Fallopian tube (tissue), 1 donor: ENCODE measurements around the genes PSG1, CADM4 and CEACAM19.

- PRO-cap, result no peak
These were observed 17.8 kb downstream of the LIPE start for GRCh38 chr19:42409361-42409837.

- PRO-cap, result no peak
These were observed 7.9 kb downstream of the LIPE start for GRCh38 chr19:42419211-42419770.

GRCh38 chr19:42440737-42441664 is 1.7 kb downstream of the CXCL17 start:
- PRO-cap, result bidirectional peak, plus-strand start at chr19:42441445, minus-strand start at chr19:42441301

DNA sequence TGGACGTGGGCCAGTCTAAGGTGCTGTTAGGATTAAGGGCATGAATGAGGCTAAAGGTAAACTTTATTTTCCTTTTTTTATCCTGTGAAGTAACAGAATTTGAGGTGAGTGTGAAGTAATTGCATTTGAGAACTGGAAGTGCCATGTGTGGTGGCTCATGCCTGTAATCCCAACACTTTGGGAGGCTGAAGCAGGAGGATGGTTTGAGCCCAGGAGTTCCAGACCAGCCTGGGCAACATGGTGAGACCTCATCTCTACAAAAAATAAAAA is 7.9 kb upstream of the CXCL17 start:
- PRO-cap, result no peak

DNA sequence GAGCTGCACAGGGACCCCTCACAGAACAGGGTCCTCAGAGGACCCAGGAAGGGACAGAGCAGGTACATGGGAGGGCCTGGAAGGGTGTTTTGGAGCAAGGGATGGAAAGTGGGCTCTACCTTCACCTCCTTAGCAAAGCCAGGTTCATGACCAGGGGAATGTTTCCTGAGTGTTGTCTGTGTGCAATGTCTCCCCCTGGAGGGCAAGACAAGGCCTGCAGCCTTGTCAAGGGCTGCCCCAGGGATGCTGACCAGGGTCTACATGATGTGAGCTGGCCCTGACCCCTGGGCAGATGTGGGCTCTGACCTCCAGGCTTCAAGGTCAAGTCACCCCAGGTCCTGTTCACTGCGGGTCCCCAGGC is 946 bp upstream of the CEACAM1 start:
- PRO-cap, result no peak

- PRO-cap, result no peak
These were observed at the start of gene PSG1 for GRCh38 chr19:42879468-42879928. Gene PSG1 (minus strand): TSS chr19:42879713.

DNA sequence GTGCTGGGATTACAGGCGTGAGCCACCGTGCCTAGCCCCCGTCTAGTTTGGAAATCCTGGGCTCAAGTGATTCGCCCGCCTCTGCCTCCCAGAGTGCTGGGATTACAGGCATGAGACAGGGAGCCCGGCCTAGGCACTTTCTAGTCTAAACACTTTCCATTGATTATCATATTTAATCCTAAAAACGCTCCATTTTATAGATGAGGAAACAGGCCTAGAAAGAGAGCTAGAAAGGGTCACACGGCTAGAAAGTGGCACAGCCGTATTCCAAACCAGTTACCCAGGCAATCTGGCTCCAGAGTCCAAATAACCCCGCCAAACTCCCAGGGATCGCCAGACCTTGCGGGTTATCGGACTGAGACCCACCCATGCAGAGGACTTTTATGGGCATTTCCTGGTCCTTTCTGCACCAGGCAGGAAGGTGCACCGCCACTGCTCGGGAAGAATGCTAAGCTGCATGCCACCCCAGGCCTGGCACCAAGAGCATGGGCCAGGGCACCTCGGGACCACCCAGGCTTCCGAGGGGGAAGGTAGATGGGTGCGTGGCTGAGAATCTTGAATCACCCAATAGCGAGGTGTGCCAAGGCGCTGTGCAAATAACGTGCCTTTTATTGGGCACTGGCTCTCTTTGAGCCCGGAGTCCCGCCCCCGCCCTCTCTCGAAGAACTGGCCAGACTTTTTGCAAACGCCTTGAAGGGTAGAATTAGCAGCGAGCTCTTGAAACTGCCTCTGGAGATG is 527 bp upstream of the ZNF575 start:
- PRO-cap, result bidirectional peak, plus-strand start at position 432 of the sequence, minus-strand start at position 291 of the sequence; unidirectional peak, minus-strand start at position 569 of the sequence

DNA sequence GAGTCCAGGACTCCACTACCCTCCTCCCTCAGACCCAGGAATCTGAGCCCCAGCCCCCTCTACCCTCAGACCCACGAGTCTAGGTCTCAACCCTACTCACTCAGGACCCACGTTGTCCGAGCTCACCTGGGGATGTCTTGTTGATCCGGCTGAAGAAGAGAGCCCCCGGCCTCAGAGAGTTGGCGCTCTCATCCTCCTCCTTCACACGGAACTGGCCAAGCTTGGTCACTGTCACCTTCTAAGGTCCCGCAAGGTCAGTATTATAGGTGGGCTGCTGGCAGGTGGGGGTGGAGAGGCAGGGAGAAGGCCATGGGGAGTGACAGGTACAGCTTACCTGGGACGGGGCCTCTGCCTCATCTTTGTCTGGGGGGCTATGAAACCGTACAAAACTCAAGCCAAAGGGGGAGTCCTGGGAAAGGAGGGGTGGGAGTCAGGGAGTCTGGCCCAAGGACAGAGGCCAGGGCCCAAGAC is 20.3 kb downstream of the ZNF575 start:
- PRO-cap, result no peak

- PRO-cap, result no peak
These were observed 720 bp upstream of the ZNF428 start for GRCh38 chr19:43620160-43620537.

- PRO-cap, result bidirectional peak, plus-strand start at chr19:43639934, minus-strand start at chr19:43639821
These were observed at the start of gene CADM4 for GRCh38 chr19:43639321-43640546. Gene CADM4 (minus strand): TSS chr19:43639850.

GRCh38 chr19:43665077-43665884 is 4.7 kb downstream of the PLAUR start:
- PRO-cap, result no peak

- PRO-cap, result unidirectional peak, minus-strand start at chr19:43668322
These were observed 2.3 kb downstream of the PLAUR start for GRCh38 chr19:43667413-43668402.

DNA sequence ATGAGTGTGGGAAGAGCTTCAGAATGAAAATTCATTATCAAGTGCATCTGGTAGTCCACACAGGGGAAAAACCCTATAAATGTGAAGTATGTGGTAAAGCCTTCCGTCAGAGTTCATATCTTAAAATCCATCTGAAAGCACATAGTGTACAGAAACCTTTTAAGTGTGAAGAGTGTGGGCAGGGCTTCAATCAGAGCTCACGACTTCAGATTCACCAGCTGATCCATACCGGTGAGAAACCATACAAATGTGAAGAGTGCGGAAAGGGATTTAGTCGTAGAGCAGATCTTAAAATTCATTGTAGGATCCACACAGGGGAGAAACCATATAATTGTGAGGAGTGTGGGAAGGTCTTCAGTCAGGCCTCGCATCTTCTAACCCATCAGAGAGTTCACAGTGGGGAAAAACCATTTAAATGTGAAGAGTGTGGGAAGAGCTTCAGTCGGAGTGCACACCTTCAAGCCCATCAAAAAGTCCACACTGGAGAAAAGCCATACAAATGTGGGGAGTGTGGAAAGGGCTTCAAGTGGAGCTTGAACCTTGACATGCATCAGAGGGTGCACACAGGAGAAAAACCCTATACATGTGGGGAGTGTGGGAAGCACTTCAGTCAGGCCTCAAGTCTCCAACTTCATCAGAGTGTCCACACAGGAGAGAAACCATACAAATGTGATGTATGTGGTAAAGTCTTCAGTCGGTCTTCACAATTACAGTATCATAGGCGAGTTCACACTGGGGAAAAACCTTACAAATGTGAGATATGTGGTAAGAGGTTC is 7.5 kb upstream of the ZNF226 start:
- PRO-cap, result no peak

- PRO-cap, result no peak
These were observed 11.3 kb upstream of the IGSF23 start for GRCh38 chr19:44601996-44602563.

DNA sequence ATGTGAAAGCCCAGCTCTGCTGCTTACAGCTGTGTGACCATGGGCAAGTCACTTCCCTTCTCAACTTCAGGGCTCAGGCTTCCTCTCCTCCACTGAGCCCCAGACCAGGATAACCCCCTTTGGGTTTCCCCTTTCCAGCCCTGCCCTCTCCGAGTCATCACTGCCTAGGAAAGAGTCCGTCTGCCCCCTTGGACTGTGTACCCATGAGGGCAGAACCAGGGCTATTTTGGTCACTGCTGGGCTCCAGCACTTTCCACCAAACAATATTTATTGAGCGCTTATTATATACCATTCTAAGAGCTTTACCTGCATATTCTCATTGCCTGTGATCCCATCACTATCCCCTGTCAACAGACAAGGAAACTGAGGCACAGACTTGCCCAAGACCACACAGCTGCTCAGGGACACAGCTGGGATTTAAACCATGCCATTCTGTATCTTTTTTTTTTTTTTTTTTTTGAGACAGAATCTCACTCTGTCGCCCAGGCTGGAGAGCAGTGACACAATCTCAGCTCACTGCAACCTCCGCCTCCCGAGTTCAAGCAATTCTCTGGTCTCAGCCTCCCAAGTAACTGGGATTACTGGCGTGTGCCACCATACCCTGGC is 5.4 kb downstream of the PVR start:
- PRO-cap, result no peak

DNA sequence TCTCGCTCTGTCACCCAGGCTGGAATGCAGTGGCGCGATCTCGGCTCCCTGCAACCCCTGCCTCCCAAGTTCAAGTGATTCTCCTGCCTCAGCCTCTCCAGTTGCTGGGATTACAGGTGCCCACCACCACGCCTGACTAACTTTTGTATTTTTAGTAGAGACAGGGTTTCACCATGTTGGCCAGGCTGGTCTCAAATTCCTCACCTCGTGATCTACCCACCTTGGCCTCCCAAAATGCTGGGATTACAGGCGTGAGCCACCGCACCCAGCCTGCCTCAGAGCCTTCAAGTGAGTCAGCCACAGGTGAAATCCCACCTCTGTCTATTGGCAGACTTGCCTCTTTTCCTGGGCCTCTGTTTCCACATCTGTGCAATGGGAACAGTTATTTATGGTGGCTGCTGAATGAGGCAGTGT is at the start of gene CEACAM19:
TSS of gene CEACAM19 (plus strand) at position 334 of the 414 bp plus-strand sequence.
- PRO-cap, result no peak

DNA sequence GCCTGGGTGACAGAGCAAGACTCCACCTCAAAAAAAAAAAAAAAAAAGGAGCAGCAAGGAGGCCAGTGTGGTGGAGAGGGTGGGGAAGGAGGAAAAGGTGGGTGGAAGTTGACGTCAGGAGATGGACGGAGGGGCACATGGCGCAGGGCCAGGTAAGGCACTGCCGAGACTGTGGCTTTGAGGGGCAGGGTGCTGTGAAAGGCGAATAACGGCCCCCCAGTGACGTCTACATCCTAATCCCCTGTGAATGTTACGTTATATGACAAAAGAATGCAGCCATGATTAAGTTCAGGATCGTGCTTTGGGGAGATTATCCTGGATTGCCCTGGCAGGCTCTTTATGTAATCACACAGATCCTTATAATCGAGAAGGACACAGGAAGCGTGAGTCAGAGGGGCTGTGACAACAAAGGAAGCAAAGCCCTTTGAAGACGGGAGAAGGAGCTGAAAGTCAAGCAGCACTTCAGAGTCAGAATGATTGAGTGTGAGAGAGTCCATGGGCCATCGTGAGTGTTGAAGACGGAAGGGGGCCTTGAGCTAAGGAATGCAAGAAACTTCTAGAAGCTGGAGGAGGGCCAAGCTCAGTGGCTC is 13.7 kb downstream of the CEACAM19 start:
- PRO-cap, result no peak

GRCh38 chr19:44749785-44750086 is 1.2 kb downstream of the BCL3 start:
- PRO-cap, result no peak

GRCh38 chr19:44753106-44753803 is 4.7 kb downstream of the BCL3 start:
- PRO-cap, result bidirectional peak, plus-strand start at chr19:44753580, minus-strand start at chr19:44753425

DNA sequence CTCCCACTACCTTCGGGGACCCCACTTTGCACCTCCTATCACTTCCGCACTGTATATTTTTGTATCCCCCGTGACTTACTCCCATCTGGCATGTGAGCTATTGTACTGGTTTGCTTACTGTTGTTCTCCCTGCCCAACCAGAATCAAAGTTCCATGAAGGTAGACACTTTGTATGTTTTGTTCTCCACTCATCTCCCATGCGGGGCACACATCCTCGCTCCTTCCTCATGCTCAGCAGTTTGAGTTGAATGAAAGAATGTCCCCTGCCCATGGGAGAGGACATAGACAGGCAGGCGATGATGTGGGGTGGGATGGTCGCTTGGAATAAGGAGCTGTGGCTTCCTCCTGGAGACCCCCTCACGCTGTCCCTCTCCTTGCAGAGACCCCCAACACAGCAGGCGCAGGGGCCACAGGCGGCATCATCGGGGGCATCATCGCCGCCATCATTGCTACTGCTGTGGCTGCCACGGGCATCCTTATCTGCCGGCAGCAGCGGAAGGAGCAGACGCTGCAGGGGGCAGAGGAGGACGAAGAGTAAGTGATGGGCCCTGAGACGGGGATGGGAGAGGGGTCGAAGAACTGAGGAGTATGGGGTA is 9.1 kb upstream of the TOMM40 start:
- PRO-cap, result no peak